Melanocyte of skin (primary cell): Measurements from ENCODE around the genes DCTD and CLDN24.

DNA sequence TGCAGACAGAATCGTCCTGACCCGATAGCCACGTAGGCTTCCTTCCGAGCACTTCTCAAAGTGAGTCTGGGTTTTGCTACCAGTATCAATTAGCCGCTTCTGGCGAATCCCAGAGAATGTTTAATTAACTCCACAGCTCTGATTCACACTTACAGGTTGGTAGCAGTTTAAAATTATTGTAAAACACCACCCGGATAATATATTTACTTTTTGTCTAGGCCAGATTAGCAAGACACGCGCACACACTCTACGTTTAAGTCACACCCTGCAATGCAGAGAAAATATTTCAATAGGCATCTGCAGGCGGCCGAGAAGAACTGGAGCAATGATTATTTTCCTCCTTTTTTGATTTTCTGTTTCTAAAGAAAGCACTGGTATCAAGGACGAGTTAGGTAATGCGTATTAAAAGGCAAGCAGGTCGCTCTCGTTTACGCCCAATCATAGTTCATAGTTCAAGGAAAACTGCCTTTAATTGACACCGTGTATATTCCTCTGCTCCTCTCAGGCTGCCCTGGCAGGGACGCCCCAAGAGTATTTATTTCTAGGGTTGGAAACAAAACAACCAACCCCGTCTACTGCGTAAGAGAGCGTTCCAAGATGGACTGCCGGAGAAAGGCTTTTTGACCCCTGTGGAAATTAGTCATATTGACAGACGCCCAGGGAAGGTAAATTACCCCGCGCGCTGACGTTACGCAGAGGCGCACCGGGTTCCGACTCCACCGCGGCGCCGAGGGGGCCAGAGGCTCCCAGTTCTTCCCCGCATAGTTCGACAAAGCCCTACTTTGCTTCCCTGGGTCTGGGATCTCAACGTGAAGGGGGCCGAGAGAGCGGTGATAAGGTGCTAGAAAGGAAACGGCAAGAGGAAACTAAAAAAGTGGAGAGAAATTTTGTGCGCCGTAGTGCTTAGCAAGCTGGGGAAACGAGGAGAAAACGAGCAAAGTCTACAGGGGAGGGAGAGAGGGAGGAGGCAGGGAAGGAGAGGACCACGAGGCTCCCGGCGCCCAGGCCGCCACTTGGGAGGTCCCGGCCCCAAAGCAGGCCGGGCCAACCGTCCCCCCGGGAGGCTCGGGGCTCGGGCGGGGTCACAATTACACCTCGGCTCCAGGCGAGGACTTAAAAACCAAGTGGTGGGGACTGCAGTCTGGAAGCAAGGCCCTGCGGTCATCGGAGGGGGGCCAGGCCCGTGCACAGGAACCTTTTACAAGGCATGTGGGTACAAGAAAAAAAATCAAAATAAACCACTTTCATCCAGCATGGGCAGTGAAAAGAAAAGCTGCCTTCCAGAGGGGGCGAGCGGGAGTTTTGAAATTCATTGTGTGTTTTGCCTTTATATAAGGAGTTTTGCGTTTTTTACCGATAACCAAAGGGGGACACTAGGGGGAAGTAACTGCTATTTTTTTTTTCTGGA is 13.4 kb downstream of the HAND2 start:
- CAGE, long polyA plus RNA, 2 experiments, result no peak in any of the 2 experiments

DNA sequence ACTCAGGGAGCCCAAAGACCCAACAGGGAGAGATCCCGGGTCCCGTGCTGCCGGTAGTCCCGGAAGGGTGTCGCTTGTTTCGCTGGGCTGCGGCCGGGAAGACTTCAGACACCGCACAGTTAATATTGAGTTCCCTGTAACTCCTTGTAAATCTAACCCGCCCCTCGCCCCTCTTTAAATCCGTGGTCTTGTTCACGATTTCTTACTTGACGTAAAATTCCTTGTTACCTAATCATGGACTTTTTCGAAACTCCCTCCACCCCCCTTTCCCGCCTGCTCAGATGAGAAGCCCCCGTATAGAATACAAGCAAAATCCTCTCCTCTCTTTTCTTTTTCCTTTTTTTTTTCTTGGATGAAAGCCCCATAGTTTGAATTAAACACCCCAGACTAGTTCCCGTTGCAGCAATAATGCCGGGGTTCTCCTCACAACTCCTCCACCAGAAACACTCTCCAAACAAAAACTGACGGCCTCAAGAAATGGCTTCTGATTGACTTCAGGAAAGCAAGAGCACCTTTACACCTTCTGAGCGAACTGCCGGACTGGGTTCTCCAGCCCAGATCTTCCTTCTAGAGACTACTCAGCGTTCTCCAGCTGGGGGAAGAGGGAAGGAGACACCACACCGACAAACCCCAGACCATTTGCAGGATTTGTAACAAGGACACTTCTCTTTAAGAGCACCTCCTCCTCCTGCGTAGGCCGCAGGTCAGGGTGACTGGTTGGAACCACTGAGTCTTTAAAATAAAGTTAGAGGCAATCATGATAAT is 4.1 kb downstream of the HAND2 start:
- CAGE, long polyA plus RNA, 2 experiments, result no peak in any of the 2 experiments

DNA sequence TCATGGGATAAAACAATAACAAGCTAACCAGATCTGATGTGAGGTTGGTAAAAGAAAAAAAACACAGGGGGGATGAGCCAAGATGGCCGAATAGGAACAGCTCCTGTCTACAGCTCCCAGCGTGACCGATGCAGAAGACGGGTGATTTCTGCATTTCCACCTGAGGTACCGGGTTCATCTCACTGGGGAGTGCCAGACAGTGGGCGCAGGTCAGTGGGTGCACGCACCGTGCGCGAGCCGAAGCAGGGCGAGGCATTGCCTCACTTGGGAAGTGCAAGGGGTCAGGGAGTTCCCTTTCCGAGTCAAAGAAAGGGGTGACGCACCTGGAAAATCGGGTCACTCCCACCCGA is 50.7 kb downstream of the GLRA3 start:
- CAGE, long polyA plus RNA, 2 experiments, result no peak in any of the 2 experiments

DNA sequence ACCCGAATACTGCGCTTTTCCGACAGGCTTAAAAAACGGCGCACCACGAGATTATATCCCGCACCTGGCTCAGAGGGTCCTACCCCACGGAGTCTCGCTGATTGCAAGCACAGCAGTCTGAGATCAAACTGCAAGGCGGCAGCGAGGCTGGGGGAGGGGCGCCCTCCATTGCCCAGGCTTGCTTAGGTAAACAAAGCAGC is 101.8 kb downstream of the ADAM29 start:
- CAGE, long polyA plus RNA, 2 experiments, result no peak in any of the 2 experiments

DNA sequence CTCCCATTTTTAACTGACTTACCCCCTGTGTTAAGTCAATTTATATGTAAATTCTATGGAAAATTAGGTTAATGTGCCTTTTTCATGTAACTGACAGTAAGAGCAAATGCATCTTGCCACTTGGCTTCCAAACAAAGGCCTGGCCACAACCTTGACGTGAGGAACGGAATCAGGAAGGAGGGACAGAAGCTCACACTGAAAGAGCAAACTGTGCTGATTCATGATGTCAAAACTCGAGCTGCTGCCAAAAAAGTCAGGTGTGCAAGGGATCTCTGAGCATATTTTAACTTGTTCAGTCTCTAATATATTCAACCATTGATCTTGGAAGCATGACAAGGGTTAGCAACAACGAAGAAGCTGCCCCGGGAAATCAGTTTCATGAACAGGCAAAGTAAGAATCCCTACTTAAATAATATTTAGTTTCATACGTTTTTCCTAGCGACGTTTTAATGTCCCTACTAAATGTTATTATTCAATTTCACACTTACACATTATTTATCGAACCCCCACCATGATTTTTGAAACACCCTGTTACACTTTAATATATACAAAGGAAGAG is 35.7 kb downstream of the GPM6A start:
- CAGE, long polyA plus RNA, 2 experiments, result no peak in any of the 2 experiments

DNA sequence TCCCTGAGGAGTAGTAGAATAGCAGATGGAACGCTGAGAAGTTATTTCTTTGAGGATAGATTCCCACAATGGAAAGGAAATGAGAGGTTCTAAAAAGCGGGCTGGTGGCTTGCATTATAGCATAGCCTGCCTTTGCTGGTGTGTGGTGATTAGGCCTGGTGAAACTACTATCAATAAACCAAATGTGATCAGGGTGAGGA is 23.4 kb upstream of the SPCS3 start:
- CAGE, long polyA plus RNA, 2 experiments, result no peak in any of the 2 experiments

DNA sequence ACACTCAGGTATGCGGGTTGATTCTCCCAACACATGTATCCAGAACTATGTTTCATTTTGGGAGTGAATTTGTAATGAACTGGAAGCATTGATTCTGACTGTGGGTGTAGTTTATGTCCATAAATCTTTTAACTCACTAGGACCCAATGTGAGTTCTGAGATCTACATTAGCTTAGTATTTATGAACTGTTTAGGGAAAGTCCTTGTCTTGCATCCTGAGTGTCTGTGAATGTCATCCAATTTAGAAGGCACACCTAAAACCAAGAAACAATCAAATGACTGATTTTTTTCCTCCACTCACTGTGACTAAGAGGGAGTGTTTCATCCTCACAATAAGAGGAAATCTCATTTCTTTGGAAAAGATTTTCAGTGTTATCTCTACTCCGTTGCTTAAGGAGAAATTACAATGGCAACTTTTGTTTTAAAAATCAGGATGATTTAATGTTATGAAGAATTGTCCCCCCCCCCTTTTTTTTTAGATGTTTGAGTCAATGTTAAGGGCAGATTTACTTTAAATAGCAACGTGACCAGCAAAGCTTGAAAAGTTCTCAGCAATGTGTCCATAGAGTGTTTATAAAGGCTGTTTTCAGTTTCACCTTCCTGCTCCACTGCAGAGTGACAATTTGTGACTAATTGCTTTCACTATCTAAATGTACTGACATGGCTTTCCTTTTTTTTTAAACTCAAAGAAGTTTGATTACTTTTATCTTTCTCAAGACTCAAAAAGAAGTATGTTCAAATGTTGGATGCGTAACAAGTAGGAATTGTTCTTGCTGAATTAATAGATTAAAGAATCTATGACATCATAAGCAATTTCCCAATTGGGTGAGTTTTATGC is 173.0 kb downstream of the SPCS3 start:
- CAGE, long polyA plus RNA, 2 experiments, result no peak in any of the 2 experiments

DNA sequence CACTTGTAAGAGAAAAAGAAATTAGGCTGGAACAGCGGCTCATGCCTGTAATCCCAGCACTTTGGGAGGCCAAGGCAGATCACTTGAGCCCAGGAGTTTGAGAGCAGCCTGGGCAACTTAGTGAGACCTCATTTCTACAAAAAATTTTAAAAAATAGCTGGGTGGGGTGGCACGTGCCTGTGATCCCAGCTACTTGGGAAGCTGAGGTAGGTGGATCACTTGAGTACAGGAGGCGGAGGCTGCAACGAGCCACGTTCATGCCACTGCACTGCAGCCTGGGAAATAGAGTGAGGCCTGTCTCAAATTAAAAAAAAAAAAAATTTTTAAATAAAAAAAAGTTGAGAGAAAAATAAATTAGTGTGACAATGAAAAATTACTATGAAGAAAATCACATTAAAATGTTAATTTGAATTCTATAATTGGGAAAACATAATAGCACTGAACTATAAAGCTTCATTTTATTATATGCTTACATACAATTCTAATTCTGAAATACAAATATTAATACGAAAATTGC is 10.5 kb downstream of the VEGFC start:
- CAGE, long polyA plus RNA, 2 experiments, result no peak in any of the 2 experiments

DNA sequence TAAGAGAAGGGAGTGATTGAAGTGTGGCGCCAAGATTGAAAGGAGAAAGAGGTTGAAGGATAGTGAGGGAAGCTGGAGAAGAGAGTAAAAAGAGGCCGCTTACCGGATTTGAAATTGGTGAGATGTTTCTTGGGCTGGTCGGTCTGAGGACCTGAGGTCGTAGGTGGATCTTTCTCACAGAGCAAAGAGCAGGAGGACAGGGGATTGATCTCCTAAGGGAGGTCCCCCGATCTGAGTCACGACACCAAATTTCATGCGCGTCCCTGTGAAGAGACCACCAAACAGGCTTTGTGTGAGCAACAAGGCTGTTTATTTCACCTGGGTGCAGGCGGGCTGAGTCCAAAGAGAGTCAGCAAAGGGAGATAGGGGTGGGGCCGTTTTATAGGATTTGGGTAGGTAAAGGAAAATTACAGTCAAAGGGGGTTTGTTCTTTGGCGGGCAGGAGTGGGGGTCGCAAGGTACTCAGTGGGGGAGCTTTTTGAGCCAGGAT is 1727.7 kb upstream of the AGA start:
- CAGE, long polyA plus RNA, 2 experiments, result no peak in any of the 2 experiments

DNA sequence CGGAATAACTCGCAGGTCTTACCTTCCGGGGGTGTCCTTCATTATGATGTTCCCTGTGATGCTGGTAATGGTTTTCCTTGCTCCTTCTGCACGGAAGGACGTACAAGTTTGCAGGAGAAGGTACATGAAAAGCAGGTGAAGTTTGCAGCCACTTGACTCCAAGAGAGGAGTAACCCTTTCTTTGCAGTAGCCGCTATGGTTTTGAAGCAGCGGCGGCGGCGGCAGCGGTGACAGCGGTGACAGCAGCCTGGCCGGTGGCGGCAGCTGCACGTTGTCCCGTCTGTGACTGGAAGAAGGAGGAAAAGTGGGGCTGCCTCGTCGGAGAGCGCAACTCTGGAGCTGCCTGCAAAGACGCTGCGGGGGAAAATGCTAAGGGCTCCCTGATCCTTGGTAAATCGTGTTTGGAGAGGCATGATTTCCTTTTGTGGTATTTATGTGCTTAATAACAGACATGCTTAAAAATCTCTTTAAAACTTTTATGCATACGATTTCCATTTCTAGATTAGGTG is 2183.6 kb upstream of the TENM3 start:
- CAGE, long polyA plus RNA, 2 experiments, result no peak in any of the 2 experiments

DNA sequence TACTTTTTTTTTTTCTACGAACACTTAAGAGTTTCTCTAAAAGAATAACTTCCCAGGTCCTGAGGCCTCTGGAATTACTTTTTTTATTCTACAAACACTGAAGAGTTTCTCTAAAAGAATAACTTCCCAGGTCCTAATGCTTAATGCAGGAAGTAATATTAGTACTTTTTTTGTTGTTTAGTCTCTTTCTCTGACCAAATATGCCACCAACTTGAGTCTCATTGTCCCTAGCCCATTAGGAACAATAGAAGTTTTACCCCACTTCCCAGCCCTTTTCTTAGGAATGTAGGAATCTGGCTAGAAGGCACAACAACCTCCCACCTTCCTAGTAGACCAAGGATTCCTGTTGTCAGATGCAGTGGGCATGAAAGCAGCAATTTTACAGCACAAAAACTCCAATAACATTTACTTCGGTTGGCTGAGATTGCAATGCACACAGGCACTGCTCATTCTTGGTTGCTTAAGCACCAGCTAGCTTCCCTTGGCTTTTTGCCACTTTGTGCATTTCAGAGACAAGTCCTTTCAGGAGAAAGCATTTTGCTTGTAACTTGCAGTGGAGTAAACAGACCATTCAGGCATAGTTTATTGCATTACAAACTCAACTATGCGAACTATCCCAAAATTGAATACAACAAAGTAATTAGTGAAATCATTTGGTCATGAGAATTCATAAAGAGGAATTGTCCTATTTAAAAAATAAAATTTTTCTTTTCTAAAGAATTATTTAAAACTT is 312.8 kb downstream of the TENM3 start:
- CAGE, long polyA plus RNA, 2 experiments, result no peak in any of the 2 experiments

- CAGE, long polyA plus RNA, 2 experiments, result no peak in any of the 2 experiments
Observed at GRCh38 chr4:182890742-182891697, 26.2 kb downstream of the DCTD start.

DNA sequence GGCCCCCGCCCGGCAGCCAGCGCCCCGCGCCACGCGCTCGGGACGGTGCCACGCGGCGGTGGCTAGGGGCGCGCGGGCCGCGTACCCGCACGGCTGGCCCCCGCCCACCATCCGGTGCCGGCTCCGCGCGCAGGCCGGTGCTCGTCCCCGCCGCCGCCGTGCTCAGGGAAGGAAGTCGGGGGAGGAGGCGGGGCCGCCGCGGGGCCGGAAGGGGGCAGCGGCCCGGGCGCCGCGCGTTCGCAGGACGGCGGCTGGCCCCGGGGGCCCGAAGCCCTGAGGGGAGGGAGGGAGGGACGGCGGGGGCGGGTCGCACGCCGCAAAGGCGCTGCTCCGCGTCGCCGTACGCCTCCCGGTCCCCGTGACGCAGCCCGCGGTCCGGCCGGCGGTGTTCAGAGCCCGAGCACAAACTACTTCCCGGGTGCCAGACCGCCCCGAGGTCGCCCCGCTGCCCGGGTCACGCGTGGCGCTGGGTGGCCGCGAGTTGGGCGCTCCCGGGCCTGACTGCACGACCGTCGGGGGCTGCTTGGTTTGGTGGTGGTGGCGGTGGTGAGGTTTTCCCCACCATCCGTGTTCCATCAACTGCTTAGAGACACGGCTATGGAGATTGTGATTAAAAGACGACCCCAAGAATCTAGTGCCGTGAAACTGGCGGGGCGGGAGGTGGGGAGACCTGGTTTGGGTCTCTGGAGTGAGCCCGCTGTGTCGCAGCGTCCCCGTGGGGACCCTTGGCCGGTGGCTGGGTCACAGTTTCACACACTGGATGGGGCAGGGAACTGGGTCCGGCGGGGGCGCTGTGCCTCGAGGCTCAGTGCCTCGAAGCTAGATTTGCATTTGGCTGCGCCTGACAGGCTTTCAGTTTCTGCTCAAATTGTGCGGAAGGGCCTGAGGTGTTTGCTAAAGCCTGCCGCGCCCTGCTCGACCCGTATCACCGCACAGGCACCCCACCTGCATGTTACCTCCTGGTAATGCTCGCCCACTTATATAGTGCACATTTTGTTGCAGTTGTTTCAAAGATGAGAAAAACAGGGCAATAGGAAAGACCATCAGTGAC is at the start of gene DCTD:
Gene DCTD (minus strand): TSS at position 184 of the 1,051 bp plus-strand sequence.
- CAGE, long polyA plus RNA, 2 experiments, result start-site peak on the minus strand in 2 of 2 experiments, centred at positions 136 to 138 of the sequence, 125 to 443 reads per replicate

- CAGE, long polyA plus RNA, 2 experiments, result no peak in any of the 2 experiments
Observed at GRCh38 chr4:183097192-183097608, 1.9 kb upstream of the WWC2 start.

DNA sequence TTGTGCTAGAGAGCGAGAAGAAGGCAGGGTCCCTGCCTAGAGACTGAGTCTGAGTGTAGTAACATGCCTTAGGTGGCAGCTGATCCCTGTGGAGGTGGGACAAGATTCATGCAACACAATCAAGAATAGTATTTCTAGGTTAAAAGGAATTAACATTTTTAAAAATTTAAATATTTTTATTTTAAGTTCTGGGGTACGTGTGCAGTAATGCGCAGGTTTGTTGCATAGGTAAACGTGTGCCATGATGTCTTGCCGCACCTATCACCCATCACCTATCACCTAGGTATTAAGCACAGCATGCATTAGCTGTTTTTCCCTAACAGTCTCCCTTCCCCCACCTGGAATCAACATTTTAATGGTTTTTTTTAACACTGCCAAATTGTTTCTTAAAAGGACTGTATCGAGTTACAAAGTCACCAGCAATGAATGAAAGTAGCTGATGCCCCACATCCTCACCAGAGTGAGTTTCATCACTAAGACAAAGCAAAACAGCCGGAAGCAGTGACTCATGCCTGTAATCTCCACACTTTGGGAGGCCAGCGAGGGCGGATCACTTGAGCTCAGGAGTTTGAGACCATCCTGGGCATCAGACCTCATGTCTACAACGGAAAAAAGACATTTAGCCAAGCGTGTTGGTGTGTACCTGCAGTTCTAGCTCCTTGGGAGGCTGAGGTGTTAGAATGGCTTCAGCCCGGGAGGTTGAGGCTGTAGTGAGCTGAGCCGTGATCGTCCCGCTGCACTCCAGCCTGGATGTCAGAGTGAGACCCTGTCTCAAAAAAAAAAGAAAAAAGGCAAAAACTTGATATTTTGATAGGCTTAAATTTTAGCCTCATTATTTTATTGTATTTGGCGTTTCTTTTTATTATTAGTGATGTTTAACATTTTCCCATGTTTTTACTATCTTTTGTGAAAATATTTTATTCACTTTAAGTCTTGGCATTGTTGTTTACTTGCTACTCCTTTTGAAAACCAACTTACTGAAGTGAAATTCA is 84.2 kb downstream of the WWC2 start:
- CAGE, long polyA plus RNA, 2 experiments, result no peak in any of the 2 experiments

GRCh38 chr4:183322371-183322700 is at the start of gene CLDN24:
Gene CLDN24 (minus strand): TSS chr4:183322426.
- CAGE, long polyA plus RNA, 2 experiments, result no peak in any of the 2 experiments

- CAGE, long polyA plus RNA, 2 experiments, result no peak in any of the 2 experiments
Observed at GRCh38 chr4:183430562-183431099, 13.8 kb upstream of the CDKN2AIP start.

DNA sequence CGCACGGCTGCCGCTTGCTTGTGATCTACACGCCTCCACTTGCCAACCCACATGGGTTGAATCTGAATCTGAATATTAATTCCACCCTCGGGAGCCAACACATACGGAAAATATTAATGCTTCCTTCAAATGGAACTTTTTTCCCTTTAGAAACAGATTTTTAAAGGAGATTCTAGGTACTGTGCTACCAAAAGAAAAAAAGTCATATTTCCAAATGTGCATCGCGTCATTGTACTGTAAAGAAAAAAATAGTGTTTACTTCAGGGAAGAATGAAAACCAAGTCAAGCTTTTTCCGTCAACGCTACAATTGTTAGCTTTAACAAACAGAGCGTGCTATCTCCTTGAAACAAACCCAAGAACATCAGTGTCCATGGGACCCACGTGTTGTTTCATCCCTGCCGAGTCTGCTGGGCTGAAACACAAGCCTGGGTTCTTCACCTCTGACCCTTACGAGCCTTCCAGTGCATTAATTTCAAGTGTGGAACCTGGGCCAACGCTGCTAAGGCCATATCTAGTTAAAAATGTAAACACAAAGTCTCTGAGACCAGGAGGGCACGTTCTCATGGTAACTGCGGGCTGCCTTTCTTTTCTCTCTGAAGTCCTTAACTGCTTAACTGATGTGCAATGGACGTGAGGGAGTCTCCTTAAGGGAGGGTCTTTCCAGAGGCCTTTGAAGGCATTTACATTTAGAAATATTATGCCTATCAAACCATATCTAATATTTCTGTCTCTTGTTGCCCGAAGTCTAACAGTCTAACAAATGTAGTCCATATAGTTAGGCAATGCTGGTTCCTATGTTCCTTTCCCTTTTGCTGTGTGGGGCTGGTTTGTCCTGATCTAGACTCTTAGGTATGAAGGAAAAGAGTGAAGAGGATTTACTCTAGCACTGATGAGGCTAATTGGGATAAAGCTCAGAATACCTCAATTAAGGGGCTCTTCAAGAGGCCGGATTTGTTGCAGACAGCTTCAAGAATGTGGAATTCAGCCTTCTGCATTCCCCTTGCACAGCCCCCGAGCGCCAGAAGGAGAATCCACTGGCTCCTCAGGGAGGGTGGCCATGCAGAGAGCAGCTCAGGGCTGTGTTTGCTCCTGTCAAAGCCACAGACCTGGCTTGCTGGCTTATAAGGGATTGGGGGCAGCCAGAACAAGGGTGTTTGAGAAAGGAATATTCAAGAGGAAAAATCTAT is 36.4 kb downstream of the ING2 start:
- CAGE, long polyA plus RNA, 2 experiments, result no peak in any of the 2 experiments

DNA sequence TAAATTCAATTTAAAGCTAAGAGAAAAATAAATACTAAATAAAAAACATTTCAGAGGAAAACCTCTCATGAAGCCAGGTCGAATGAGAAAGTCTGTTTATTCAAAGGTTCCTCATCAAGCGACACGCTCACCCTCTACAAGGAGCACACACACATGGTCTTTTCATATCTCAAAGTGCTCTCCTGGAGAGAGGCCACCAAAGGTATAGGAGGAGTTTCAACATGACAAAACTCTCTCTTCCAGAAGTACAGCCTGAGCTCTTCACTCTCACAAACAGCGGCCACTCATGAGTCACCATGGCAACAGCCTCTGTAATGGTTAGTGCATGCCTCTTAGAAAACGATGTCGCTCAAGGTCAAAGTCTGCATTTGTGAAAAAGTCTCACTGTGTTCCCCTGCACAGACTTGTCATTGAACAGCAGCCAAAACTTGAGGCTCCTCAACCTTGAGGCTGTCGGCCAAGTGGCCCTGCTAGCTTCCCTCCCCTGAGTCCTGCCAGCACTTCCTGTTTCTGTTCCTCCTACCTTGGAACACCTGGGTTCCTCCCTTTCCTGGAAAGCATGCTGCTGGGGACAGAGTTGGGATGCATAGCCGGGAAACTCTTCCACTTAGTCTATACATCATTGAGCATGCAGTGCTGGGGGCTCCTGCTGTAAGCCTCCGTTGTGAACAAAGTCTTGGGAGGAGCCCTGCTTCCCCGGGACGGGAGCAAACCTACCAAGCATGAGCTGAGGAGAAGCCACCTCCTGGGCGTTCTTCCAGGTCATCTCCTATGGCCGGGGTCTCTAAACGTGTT is 66.5 kb downstream of the ING2 start:
- CAGE, long polyA plus RNA, 2 experiments, result no peak in any of the 2 experiments

GRCh38 chr4:183619091-183619987 is 39.6 kb downstream of the RWDD4 start:
- CAGE, long polyA plus RNA, 2 experiments, result no peak in any of the 2 experiments